ENCODE measurements around the genes FAM107B, SUV39H2 and OLAH.

GRCh38 chr10:13335991-13336594 is 12.0 kb downstream of the SEPHS1 start:
- PRO-cap, result no peak

DNA sequence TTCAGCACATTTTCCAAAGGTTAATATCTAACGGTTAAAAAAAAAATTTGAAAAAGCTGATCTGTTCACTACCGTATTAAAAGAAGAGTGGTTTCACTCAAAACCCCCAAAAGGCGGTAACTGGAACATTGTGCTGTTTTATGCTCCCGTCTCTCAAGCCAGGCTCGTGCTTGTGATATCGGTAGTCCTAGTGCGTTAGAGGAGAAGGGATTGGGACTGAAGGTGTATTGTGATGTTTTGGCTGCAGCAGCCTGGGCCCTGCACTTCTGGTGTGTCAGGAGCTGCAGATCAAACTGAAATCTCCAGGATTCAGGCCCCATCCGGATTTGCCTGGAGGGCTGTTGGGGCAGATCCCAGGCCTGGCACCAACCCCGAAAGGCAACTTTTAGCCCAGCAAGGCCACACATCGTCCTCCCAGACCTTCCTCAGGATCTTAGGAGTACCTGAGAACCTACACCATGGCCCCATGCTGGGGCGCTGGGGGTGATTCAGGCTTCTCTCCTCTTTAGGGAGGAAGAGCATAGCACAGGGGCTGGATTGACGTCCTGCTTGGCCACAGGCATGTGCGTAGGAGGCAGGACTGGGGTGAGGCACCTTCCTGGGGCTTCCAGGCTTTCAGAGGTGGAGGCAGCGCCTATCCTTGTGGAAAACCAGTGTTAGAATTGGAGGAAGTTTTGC is 61.7 kb upstream of the SEPHS1 start:
- PRO-cap, result no peak

- PRO-cap, result no peak
Observed at GRCh38 chr10:13490485-13490914, 38.3 kb downstream of the BEND7 start.

- PRO-cap, result no peak
Observed at GRCh38 chr10:13803936-13804355, 217.2 kb downstream of the PRPF18 start.

GRCh38 chr10:13882185-13882894 is 295.6 kb downstream of the PRPF18 start:
- PRO-cap, result no peak

- PRO-cap, result no peak
Observed at GRCh38 chr10:14774711-14775085, at the start of gene FAM107B. Gene FAM107B, minus strand, starts transcription at chr10:14774897.

GRCh38 chr10:14878475-14878949 is at the start of gene SUV39H2:
Gene SUV39H2, plus strand, starts transcription at chr10:14878866.
- PRO-cap, result bidirectional peak, plus-strand start at chr10:14878886, minus-strand start at chr10:14878686

DNA sequence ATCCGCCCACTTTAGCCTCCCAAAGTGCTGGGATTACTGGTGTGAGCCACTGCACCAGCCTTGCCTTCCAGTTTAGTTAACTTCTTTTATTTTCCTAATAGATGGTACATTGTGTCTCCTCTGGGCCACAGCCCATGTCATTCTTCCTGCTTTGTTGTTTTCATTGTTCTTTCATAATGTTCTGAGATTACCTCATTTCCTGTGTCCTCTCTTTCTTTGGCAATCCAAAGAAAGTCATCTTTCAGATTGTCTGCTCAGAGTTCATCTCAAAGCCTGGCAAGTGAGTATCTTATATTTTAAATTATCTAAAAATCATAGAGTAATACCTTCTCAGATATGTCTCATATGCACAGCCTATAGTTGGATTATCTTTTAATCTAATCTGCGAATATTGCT is at the start of gene OLAH:
Gene OLAH (plus strand): TSS at position 237 of the 396 bp plus-strand sequence.
- PRO-cap, result no peak

GRCh38 chr10:15046600-15047427 is 3.1 kb downstream of the OLAH start:
- PRO-cap, result no peak

DNA sequence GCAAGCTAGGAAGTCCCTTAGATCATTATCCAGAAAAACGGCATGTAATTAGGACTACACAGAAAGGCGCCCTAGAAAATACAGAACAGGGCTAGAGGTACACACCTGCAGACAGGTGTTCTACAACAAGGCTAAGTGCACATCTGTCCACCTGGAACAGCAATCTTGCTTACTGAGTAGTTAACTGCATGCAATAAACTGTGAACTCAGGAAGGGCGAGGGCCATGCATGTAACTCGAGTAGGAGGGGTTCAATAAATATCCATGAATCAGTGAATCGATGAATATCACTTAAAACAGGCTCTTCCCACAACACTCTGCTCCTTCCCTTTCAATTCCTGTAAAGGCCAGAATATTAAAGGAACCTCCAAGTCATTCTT is 22.0 kb downstream of the FAM171A1 start:
- PRO-cap, result no peak

- PRO-cap, result no peak
Observed at GRCh38 chr10:17002827-17003439, 126.7 kb downstream of the CUBN start.

- PRO-cap, result no peak
Observed at GRCh38 chr10:17100584-17101006, 29.0 kb downstream of the CUBN start.

GRCh38 chr10:17115100-17115563 is 14.5 kb downstream of the CUBN start:
- PRO-cap, result unidirectional peak, plus-strand start at chr10:17115394

DNA sequence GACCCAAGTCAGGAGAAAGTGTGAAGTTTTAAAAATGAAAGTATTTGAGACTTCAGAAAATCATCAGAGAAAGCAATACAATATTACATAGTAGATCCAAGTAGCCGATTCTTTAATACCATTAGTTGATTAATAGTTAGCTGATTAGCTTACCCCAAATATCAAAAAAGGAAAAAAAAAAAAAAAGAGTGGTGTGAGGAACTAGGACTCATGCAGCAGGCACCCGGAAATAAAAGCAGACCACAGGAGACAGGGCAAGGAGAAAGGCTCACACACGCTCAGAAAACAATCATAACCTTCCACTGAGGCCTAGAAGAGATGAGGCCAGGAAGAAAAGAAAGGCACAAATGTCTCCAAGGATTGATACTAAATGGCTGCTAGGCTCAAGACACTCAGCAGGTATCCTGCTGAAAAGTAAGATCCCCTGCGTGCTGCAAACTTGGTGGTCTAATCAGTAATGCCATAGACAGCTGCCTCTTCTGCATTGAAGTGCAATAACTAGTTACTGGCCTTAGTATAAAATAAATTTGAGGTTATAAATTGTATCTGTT is 25.9 kb downstream of the TRDMT1 start:
- PRO-cap, result no peak

DNA sequence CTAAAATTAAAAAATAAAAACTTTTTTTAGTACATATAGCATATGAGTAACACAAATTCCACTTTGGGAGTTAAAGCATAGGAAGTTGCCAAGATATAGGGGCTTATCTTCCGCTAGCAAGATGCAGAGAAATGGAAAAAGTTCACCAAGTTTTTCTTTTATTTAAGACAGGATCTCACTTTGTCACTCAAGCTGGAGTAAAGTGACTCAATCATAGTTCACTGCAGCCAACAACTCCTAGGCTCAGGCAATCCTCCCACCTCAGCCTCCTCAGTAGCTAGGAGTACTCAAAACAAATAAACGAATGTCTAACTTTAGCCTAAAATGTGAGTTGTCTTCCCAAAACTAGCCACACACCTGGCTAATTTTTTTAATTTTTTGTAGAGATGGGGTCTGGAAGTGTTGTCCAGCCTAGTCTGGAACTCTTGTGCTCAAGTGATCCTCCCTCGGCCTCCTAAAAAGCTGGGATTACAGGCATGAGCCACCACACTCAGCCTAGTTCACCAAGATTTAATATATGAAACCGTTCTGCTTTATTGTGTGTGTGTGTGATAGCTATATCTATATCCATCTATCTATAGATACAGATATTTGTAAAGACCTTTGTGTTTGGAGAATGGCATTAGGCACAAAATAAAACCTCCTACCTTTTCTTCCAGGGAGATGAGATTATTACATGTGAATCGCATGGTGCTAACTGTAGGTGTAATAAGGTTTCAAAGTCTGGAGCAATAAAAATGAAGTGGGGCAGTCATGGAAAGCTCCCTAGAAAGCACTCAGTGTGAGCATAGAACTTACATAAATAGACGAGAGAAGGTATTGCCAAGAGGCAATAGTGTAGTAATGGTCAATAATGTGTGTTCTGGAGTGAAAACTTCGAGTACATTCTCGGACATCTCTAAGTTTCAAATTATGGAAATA is 10.1 kb downstream of the VIM start:
- PRO-cap, result no peak

- PRO-cap, result no peak
Observed at GRCh38 chr10:17849369-17849854, 40.3 kb downstream of the MRC1 start.

GRCh38 chr10:18239943-18240545 is 99.8 kb downstream of the CACNB2 start:
- PRO-cap, result no peak

GRCh38 chr10:18343527-18344063 is 203.4 kb downstream of the CACNB2 start:
- PRO-cap, result no peak

- PRO-cap, result no peak
Observed at GRCh38 chr10:18520242-18520897, 131.0 kb downstream of the NSUN6 start.

- PRO-cap, result no peak
Observed at GRCh38 chr10:18539257-18539658, 112.1 kb downstream of the NSUN6 start.